Foreskin fibroblast (primary cell): ENCODE measurements around the genes RTF1 and SPTBN5.

- RRBS: no CpG with 5 or more reads among the region's 17 CpGs
Observed at GRCh38 chr15:40960891-40961521, 7.7 kb downstream of the CHAC1 start.

GRCh38 chr15:40962091-40962677 is 8.9 kb downstream of the CHAC1 start:
- RRBS: no CpG with 5 or more reads among the region's 13 CpGs

GRCh38 chr15:41001431-41001889 is 48.2 kb downstream of the CHAC1 start:
- RRBS: no CpG with 5 or more reads among the region's 3 CpGs

DNA sequence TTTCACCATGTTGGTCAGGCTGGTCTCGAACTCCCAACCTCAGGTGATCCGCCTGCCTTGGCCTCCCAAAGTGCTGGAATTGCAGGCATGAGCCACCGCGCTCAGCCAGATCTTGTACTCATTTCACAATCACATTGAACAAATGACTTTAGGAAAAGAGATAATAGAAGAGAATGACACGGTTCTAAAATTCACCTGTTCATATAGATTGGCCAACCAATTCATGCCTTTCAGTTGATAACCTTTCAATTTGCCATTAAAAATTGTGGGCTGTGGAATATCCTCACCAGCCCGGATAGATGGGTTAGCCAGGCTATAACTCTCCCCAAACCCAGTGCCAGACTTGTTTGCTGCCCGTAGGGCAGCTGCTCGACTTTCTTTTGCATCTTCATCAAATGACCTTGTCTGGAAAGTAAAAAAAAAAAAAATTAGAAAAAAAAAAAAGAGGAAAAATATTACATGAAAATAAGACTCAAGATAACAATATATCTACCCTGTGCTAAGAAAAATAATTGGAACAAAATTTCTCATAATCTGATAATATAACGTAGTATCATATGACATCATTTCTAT is 44.3 kb downstream of the INO80 start:
- RRBS: no CpG with 5 or more reads among the region's 9 CpGs

- RRBS: no CpG with 5 or more reads among the region's 5 CpGs
Observed at GRCh38 chr15:41115066-41115387, 1.1 kb downstream of the INO80 start.

GRCh38 chr15:41241147-41242011 is 10.3 kb downstream of the CHP1 start:
- RRBS: no CpG with 5 or more reads among the region's 6 CpGs

GRCh38 chr15:41416320-41417531 is at the start of gene RTF1:
RTF1 (plus strand) TSS chr15:41417095.
- RRBS: 1% methylated on average over 30 of the region's 95 CpGs

GRCh38 chr15:41477130-41477544 is 16.5 kb upstream of the ITPKA start:
- RRBS: no CpG with 5 or more reads among the region's 8 CpGs

DNA sequence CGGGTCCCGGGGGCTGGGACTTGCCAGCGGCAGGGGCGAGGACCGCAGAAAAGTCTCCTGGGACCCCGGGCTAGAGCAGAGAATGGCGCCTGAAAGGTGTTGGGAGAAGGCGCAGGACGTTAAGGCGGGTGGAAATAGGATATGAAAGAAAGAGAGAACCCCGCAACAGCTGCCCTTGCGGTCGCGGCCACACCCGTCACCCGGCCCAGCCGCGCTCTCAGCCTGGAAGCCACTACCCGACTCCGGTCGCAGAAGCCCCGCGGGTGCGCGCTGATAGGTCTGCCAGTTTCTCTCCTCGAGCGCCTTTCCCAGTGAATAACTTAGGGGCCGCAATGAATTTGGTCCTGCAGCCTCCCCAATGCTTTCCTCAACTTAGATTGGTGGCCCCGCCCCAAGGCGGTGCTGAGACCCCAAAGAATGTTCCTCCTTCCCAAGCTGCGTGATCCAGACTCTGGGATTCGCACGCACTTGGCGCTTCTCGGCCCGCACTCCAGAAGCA is 546 bp downstream of the LTK start:
- RRBS: 2% methylated on average over 11 of the region's 36 CpGs

DNA sequence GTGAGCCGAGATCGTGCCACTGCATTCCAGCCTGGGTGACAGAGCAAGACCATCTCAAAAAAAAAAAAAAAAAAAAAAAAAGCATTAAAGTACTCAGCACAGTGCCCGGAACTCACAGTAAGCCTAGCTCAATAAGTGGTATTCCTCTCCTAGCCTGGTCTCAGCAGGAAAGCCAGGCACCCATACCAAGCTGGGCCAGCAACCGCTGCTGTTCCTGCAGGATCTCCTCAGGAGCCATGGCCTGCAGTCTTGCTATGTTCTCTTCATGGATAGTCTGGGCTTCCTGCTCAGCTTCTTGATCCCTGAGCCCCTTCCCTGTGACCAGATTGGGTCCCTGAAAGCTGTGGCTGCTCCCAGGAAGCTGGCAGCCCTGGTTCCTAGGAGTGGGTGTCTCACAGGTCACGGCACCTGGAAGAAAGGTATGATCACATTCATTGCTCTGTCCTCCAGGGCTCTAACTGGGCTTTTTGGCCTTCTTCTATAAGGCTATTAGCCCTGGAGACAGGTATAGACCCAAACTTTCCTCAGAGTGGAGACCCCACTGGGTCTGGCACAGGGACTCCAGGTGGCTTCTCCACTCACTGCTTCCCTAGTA is 9.4 kb downstream of the RPAP1 start:
- RRBS: no CpG with 5 or more reads among the region's 5 CpGs

- RRBS: no CpG with 5 or more reads among the region's 18 CpGs
Observed at GRCh38 chr15:41560933-41561783, 2.1 kb downstream of the TYRO3 start.

- RRBS: 3% methylated on average over 19 of the region's 72 CpGs
Observed at GRCh38 chr15:41620927-41621740, 62.1 kb downstream of the TYRO3 start.

DNA sequence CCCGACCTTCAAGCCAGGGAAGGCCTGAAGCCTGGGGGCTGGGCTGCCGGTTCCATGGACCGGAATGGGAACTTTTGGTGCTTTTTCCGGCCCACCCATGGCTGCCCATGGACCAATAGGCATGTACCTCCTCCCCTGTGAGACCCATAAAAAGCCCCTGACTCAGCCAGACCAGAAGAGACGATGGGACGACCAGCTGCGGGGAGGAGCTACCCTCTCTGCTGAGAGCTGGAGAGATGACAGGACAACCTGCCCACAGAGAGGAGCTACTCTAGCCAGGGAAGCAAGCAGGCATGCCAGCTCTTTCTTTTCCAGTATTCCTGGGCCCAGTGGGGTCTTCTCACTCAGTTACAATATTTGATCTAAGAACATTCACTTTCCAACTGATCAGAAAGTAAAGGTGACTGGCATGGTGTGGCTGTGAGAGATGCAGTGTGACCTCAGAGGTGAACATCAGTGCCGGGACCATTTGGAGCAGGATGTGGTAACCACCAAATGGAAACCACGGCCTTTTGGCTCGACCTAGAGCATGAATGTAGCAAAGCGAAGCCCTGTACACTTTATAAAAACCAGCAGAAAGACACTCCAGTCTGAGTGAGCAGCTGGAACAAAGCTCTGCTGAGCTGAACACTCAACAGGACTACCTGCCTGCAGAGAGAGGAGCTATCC is 3.2 kb downstream of the JMJD7 start:
- RRBS: 95% methylated on average over 1 of the region's 11 CpGs

- RRBS: no CpG with 5 or more reads among the region's 12 CpGs
Observed at GRCh38 chr15:41877925-41878433, 15.9 kb downstream of the SPTBN5 start.

- RRBS: no CpG with 5 or more reads among the region's 1 CpG
Observed at GRCh38 chr15:41882876-41883085, 11.1 kb downstream of the SPTBN5 start.

GRCh38 chr15:41893746-41894483 is at the start of gene SPTBN5:
SPTBN5 (minus strand) TSS chr15:41894053.
- RRBS: no CpG with 5 or more reads among the region's 17 CpGs

DNA sequence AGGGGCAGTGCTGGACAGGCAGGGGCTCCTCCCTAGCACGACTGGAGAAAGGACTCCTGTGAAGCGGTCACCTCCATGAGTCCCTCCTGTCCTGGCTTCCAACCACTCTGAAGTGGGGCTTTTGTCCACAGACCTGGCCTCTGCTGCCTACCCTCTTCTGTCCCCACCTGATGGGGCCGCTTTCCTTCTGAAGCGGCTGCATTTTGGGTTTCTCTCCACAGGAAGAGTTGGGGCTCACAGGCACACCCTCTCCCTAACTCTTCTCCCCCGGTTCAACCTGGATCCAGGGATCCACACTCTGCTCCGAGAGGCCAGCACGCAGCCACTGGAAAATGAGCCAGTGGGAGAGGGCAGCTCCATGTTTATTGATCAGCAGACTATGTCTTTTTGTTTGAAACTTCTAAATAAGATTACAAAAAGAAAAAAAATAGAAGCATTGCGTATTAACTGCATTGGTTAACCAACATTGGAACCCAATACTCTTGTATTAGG is 2.9 kb upstream of the SPTBN5 start:
- RRBS: no CpG with 5 or more reads among the region's 8 CpGs

GRCh38 chr15:42035265-42035905 is 14.5 kb upstream of the PLA2G4E start:
- RRBS: no CpG with 5 or more reads among the region's 5 CpGs

GRCh38 chr15:42401987-42403141 is 43.1 kb downstream of the CAPN3 start:
- RRBS: no CpG with 5 or more reads among the region's 29 CpGs

DNA sequence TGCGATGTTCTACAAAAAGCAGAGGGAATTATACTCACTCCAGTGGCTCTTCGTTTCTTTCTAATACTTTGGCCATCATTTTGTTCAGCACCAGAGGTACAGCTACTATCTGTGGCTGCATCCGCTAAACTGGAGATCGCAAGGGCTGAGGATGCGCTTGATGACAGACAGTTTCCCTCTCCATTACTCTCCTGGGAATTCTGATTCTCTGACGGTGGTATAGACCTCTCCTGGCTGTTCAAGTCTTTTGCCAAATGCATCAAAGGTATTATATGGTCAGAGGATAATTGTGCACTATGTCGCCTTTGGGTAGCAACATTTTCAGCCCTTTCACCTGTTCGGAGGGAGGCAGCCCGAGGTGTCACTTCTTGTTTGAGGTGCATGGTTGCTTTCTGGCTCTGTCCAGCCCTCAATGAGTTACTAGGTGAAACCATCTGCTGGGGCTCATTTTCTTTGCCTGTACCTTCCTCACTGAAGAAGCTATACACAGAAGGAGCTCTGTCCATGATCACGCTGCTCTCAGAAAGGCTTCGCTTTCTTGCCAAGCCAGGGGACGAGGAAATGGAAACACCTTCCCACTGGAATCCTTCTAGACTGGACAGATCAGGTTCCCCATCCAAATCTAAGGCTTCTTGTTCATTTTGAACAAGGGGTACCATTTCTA is 42.8 kb downstream of the ZNF106 start:
- RRBS: no CpG with 5 or more reads among the region's 12 CpGs